SK-N-SH (cell line): ENCODE data around the genes DGKD, UGT1A5 and TRPM8.

- RRBS, result no CpG with 5 or more reads among the region's 8 CpGs
CAGE:
- cytosol, long polyA plus RNA, result no peak
- long polyA plus RNA, result no peak
- nucleus, long polyA plus RNA, result no peak
These were observed 37.9 kb upstream of the ATG16L1 start for GRCh38 chr2:233213525-233214062.

- RRBS, result no CpG with 5 or more reads among the region's 7 CpGs
CAGE:
- cytosol, long polyA plus RNA, result no peak
- long polyA plus RNA, result no peak
- nucleus, long polyA plus RNA, result no peak
These were observed 19.0 kb upstream of the SAG start for GRCh38 chr2:233288460-233289105.

- RRBS, result under 1% methylated on average over 49 of the region's 74 CpGs
CAGE:
- cytosol, long polyA plus RNA, result no peak
- long polyA plus RNA, result no peak
- nucleus, long polyA plus RNA, result no peak
These were observed at the start of gene DGKD for GRCh38 chr2:233353987-233354646. TSS of gene DGKD (plus strand) at chr2:233354494.

GRCh38 chr2:233386230-233387200 lies 32.2 kb downstream of the DGKD start:
- RRBS, result 98% methylated on average over 3 of the region's 18 CpGs
CAGE:
- cytosol, long polyA plus RNA, result no peak
- long polyA plus RNA, result no peak
- nucleus, long polyA plus RNA, result no peak

DNA sequence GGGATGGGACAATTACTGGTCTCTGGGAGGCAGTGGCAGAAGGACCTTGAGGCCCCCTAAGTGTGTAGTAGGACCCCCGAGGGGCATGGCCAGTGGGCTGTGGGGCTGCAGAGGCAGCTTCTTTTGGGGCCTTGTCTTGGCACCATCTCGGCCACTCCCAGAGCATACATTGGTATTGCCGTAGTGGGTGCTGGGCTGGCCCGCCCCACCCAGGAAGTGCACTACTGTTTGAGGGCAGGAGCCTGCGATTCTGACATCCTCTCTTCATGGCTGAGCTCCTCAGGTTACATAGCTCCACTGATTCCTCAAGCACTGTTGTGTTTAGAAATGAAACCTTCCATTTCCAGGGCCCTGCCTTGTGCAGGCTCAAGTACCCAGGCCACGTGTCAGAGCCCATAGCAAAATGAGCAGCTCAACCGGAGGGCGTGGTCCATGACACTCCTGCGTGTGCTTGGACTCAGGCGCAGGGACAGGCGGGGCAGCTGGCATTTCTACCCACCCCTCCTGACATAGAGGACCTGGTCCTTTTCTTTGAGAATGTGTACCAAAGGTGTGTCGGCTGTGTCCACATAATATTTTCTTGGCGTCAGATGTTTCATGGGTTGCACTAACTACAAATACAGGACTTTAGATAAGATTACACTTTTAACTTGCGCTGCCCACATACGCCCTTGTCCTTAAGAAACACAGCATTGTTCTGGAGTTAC lies 67.8 kb downstream of the DGKD start:
- RRBS, result no CpG with 5 or more reads among the region's 15 CpGs
CAGE:
- cytosol, long polyA plus RNA, result no peak
- long polyA plus RNA, result no peak
- nucleus, long polyA plus RNA, result no peak

GRCh38 chr2:233447880-233448625 lies 93.8 kb downstream of the DGKD start:
- RRBS, result no CpG with 5 or more reads among the region's 18 CpGs
CAGE:
- cytosol, long polyA plus RNA, result no peak
- long polyA plus RNA, result no peak
- nucleus, long polyA plus RNA, result no peak

GRCh38 chr2:233451574-233452048 lies 97.3 kb downstream of the DGKD start:
- RRBS, result 98% methylated on average over 3 of the region's 6 CpGs
CAGE:
- cytosol, long polyA plus RNA, result no peak
- long polyA plus RNA, result no peak
- nucleus, long polyA plus RNA, result no peak

- RRBS, result no CpG with 5 or more reads among the region's 17 CpGs
CAGE:
- cytosol, long polyA plus RNA, result no peak
- long polyA plus RNA, result no peak
- nucleus, long polyA plus RNA, result no peak
These were observed 100.4 kb downstream of the DGKD start for GRCh38 chr2:233454493-233455225.

DNA sequence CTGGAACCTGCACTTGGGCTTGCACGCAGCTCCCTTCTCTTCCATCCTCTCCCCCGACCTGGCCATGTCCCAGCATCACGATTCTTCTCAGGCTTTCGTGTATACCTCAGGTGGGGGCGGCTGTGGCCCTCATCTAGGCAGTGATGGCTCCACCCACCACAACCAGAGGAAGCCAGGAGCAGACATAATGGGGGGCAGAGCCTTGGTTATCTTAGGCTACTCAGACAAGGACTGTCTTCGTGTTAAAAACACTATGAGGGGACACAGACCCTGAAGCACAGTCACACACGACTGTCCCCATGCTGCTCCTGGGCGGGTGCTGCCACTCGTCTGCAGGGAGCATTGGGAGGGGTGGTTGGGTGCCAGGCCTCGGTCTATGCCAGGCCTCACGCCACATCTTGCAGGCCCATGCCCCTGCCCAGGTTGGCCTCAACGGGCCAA lies 98.0 kb downstream of the USP40 start:
- RRBS, result no CpG with 5 or more reads among the region's 12 CpGs
CAGE:
- cytosol, long polyA plus RNA, result no peak
- long polyA plus RNA, result no peak
- nucleus, long polyA plus RNA, result no peak

- RRBS, result no CpG with 5 or more reads among the region's 10 CpGs
CAGE:
- cytosol, long polyA plus RNA, result no peak
- long polyA plus RNA, result no peak
- nucleus, long polyA plus RNA, result no peak
These were observed at the start of gene UGT1A5 for GRCh38 chr2:233712361-233713093. TSS of gene UGT1A5 (plus strand) at chr2:233712907.

DNA sequence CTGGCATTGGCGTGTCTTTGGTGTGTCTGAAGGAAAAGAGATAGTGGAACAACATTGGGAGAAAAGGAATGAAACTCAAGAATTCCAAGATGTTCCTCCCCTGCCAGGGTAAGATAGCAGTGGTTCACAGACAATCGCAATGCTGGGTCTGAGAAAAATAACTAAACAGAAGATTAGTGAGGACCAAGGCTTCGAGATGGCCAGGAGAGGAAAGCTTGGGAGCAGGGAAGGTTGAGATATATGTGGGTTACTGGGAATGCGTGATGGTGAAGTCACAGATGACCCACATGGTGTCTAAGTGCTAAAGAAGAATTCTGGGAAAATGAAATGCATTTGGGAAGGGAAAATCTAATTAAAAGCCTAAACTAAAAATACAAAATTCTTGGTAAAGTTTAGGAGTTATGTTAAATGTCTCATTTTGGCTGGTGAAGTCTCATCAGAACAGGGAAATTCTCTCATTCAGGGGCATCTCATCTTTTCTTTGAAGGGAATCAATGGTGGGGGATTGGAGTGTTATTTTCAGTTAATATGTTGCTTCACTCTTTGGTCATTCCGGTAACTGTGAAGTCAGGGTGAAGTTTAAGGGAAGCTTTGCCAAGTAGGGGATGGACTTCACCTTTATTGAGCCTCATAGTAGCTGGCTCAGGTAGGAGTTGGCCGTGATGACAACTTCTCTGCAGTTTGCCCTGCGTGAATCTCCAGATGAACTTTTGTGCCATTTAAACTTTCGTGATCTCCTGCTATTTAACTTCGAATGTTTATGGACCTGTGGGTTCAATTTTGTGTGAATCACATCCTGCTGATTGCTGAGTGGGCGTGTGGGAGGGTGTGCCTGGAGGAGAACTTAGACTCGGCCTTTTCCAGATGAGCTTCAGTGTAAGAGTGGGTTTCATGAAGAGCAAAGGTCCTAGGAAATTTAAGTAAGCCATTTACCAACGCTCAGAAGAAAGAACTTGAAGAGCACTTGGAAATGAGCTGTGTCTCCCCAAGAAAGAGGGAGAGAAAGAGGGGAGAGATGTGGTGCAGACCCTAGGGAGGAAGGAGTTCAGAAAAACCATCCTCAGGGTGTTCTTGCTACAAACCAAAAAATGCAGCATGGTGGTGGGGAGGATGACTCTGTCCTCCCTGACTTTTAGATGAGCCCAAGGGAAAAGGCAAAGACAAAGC lies 4.0 kb downstream of the UGT1A1 start:
- RRBS, result no CpG with 5 or more reads among the region's 12 CpGs
CAGE:
- cytosol, long polyA plus RNA, result no peak
- long polyA plus RNA, result no peak
- nucleus, long polyA plus RNA, result no peak

DNA sequence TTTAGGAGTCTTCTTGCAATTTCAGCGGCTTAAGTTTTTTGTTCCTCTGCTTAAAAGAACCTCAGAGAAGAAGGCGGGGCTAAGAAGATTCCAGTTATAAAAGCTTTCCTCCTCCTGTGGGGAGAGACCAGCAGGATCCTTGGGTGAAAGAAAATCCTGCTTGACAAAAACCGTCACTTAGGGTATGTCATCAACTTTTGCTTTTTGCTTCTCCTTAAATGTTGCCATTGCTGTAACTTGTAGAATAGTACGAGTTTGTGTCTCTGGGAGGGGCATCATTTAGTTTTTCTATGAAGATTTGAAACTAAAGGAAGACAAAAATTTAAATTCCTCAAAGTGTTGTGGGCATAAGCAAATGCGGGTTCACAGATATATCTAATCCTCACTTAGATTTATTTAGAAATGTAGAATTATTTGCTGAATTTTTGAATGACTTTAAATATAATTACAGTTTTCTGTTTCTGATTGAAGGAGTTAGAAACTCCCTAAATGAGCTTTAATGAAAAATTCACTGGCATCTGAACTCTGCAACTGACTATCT lies at the start of gene TRPM8:
Gene TRPM8 (plus strand): TSS at position 123 of the 541 bp plus-strand sequence.
- RRBS, result no CpG with 5 or more reads among the region's 5 CpGs
CAGE:
- cytosol, long polyA plus RNA, result no peak
- long polyA plus RNA, result no peak
- nucleus, long polyA plus RNA, result no peak

DNA sequence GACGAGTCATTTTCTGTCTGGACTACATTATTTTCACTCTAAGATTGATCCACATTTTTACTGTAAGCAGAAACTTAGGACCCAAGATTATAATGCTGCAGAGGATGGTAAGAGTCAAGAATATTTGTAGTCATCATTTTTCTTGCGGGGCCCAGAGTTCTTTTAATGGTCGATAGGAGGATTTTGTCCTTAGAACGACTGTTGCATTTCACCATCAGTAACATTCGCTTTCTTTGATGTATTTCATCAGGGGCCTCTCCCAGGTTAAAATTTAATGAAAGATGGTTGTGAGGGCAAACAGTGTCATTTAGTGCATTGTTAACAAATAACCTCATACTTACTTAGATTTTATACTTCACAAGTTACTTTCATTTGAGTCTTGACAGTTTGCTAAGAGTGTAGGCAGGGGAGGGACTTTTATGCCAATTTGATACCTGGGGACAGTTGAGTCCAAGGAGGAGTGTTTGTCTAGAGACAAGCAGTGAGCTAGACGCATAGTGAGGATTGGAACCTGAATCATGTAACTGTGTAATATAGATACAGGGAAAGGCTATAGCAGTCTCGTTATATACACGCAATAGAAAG lies 64.7 kb downstream of the TRPM8 start:
- RRBS, result no CpG with 5 or more reads among the region's 8 CpGs
CAGE:
- cytosol, long polyA plus RNA, result no peak
- long polyA plus RNA, result no peak
- nucleus, long polyA plus RNA, result no peak

DNA sequence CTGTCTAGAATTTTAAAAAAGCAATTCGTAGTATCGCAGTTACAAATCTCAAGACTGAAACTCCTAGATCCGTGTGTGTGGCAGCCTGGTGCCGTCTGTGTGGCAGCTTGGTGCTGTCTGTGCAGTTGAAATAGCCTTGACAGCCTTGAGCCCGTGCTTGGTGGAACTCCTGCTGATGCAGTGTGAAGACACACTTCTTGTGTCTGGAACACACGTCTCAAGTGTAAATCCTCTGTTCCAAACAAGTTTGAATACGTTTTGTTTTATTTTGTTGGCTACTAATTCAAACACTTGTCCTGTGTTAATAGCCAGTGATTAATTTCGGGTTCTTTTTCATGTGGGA lies 152.6 kb downstream of the SPP2 start:
- RRBS, result no CpG with 5 or more reads among the region's 8 CpGs
CAGE:
- cytosol, long polyA plus RNA, result no peak
- long polyA plus RNA, result no peak
- nucleus, long polyA plus RNA, result no peak

DNA sequence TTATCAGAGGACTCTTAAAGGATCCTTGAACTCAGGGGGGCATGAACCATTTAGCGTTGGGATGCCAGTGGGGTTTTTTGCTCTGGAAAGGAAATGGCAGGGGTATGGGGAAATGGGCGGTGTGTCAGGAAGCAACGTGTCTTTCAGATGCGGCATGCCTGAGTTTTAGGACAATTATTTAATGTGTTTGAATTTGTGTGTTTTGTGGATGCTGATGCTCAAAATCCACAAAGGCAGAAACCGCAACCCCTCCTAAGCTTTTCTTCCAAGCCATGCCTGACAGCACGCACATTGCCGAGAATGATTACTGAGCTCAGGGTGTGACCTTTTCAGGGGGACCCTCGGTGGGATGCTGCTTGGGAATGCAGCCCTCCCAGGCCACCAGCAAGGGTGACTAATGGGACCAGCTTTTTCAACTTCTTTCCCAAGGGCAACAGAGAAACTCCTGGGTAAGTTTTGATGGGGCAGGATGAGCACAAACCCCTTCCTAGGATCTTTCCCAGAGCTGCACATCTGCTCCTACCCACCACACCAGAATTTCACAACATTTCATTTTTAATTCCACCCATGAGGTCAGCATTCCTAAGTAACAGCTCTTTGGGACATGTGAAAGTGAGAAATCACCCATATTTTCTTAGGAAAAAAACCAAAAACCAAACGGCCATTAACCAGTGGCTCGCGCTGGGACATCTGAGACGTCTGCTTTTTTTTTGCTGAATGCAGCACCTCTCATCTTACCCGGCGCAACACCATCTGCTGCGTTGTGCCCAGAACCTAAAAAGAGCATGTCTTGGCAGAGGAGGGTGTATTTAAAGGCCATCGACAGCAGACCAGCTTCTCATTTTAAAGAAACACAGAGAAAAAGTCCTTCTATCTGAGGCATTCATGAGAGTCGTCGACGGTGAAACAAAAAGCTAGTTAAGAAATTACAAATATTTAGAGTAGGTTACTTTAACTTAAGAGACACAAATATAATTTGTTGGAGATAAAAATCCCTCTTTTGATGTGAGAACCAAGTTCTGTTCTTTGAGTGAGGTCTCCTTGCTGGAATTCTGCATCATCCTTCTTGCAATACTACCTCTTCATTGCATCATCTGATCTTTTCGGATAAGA lies 119.0 kb downstream of the ARL4C start:
- RRBS, result no CpG with 5 or more reads among the region's 20 CpGs
CAGE:
- cytosol, long polyA plus RNA, result no peak
- long polyA plus RNA, result no peak
- nucleus, long polyA plus RNA, result no peak

DNA sequence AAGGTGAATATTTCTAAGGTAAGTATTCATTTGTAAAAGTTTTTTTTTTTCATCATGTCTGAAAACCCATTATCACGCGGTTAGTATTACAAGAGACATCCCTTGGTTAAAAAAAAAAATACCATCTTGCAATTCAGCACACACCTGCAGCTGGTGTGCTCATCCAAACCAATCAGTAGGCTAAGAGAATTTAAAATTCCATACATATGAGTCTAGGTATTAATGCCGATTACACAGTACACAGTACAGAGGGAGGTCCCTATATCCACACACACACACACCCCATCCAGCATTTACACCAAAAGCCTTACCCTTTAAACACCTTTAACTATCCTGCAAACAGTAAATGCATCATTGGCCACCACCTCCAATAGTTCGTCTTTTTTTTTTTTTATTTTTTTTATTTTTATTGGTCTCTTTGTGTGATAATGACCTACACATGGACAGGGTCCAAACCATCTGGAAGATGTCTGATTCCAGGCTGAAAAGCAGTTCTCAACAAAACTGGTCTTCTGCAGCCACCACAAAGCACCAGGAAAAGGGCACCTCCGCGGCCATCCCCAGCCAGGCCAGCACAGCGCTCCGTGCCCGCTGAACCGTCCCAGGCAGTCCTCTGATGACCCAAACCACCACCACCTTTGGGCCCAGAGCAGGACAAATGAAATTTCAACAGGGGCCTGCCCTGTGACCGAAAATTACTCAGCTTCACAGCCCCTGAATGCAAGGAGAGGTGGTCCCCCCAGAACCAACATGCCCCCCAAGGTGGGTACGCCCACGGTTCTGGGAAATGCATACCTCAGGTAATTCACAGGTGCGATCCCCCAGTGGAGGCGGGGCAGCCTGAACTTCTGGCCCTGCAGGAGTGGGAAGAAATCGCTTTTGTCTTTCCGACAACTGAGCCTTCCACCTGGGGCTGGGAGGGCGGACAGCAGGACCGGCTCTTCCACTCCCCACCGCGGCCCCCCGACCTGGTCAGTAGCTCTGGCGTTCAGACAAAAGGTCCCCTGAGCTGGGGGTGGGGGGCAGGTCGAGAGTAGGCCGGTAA lies 1.8 kb downstream of the ARL4C start:
- RRBS, result 1% methylated on average over 6 of the region's 25 CpGs
CAGE:
- cytosol, long polyA plus RNA, result no peak
- long polyA plus RNA, result no peak
- nucleus, long polyA plus RNA, result no peak

DNA sequence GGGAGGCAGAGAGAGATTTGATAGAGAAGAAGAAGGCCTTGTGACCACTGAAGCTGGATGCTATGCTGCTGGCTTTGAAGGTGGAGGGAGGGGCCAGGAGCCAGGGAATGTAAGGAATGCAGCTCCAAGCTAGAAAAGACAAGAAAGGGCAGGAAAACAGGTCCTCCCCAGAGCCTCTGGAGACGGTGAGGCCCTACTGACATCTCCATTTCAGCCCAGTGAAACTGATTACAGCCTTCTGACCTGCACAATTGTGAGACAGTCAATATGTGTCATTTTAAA lies 189.6 kb upstream of the ARL4C start:
- RRBS, result no CpG with 5 or more reads among the region's 1 CpG
CAGE:
- cytosol, long polyA plus RNA, result no peak
- long polyA plus RNA, result no peak
- nucleus, long polyA plus RNA, result no peak

DNA sequence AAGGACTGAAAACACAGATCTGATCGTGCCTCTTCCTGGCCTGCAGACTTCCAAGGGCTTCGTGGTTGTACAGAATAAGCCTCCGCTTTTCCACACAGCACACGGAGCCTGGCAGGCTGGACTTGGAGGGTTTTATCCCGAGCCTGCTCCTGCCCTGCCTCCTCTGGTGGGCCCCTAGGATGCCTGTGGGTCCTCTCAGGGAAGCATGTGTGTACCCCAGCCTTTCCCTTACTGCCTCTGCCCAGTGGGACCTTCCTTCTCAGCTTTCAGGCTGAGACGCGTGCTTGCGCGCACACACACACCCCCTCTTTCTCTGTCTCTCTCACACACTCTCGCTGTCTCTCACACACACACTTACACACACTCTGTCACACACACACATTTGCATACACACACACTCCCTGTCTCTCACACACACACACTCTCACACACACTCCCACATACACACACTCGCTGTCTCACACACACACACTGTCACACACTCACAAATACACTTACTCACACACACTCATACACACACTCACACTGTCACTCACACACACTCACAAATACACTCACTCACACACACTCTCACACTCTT lies 17.8 kb downstream of the SH3BP4 start:
- RRBS, result no CpG with 5 or more reads among the region's 11 CpGs
CAGE:
- cytosol, long polyA plus RNA, result no peak
- long polyA plus RNA, result no peak
- nucleus, long polyA plus RNA, result no peak

DNA sequence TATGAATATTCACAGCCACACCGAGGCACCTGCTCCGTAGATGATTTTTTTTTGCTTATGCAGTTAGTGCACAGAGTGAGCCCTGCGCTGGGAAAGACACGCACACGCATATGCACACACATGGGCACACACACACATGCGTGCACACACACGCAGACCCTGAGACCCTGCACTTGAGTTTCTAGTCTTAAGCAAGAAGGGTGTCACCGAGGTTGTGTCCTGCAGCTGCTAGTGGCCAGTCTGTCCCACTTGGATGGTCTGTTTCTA lies 25.8 kb downstream of the SH3BP4 start:
- RRBS, result no CpG with 5 or more reads among the region's 8 CpGs
CAGE:
- cytosol, long polyA plus RNA, result no peak
- long polyA plus RNA, result no peak
- nucleus, long polyA plus RNA, result no peak

GRCh38 chr2:235432588-235433579 lies 61.0 kb upstream of the AGAP1 start:
- RRBS, result no CpG with 5 or more reads among the region's 19 CpGs
CAGE:
- cytosol, long polyA plus RNA, result no peak
- long polyA plus RNA, result no peak
- nucleus, long polyA plus RNA, result no peak